Type B pancreatic cell (in vitro differentiated cells): ENCODE results near the genes PRR20A and PRR20B.

GRCh38 chr13:57140634-57141135 lies at the start of gene PRR20A:
Gene PRR20A, plus strand, starts transcription at chr13:57140918.
- PRO-cap: no peak

DNA sequence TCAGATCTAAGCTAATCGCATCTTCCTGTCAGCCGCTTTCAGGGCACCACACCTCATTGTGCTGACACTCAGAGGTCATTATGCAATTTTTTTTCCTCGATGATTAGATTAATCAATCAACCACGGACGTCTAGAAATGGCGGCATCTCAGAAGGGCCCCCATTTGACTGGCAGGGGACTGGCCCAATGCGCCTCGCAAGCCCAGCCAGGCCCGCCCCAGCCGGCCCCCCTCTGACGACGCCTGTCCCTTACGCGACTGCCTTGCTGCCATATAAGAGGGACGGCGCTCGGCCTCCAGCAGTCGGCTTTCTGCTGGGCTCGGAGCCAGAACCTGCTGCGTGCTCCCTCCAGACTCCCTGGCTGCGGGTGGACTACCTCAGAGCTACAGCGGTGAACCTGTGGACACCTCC lies at the start of gene PRR20B:
TSS of gene PRR20B (plus strand) at position 270 of the 410 bp plus-strand sequence.
- PRO-cap: no peak

DNA sequence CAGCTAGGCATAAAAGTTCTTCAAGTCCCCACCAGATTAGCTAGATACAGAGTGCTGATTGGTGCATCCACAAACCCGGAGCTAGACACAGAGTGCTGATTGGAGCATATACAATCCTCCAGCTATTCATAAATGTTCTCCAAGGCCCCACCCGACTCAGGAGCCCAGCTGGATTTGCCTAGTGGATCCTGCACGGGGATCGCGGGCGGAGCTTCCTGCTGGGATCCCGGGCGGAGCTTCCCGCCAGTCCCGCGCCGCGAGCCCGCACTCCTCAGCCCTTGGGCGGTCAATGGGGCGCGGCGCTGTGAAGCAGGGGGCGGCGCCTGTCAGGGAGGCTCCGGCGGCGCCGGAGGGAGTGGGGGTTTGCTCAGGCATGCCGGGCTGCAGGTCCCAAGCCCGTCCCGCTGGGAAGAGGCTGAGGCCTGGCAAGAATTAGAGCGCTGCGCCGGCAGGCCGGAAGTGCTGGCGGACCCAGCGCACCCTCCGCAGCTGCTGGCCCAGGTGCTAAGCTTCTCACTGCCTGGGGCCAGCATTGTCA lies 119.4 kb downstream of the PRR20E start:
- PRO-cap: unidirectional peak, plus-strand start at position 414 of the sequence

GRCh38 chr13:57786982-57787700 lies 155.6 kb downstream of the PCDH17 start:
- PRO-cap: no peak

DNA sequence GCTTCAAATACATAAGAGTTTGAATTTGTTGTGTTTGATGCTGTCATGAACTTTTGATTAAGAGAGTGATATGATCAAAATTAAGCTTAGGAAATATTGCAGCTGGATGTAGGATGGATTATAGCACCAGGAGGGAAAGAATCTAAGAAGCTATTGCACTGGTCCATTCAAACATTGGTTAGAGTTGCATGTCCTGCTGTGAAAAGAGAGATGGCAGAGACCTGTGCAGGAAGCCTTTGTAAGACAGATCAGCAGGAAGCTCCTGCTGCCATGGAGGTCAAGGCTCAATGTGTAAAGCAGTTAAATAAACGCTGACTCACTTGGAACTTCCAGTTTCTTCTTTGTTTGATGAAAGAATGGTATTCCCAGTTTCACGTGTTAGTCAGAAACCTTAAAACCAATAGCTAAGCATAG lies 175.3 kb downstream of the TDRD3 start:
- PRO-cap: no peak

DNA sequence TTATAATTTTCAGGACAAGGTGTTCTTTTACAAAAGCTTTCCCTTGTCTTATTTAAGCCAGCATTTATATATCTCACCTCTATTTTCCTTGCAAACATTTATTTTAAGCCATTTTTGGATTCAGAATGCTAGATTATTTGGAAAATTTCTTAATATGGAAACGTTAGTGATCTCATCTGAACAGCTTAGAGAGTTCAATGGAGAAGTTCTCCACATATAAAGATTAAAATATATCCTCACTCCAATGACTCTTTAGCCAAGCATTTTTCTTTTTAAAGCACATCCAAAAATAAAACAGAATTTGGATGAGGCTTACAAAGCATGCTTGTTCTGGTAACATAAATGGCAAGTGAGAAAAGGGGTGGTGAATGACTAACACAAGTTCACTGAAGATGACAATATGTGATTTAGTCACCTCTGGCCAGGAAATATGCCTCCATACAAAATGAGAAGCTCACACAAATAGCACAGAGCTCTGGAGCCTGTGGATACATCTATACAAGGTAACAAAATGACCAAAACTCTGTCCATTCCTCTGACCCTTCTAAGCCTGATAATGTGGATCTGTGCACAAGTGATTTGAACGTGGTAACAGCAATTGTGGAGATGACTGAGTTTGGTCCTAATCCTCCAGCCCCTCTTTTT lies 253.0 kb downstream of the PCDH20 start:
- PRO-cap: no peak

GRCh38 chr13:62512125-62512612 lies 1096.5 kb upstream of the PCDH20 start:
- PRO-cap: no peak

- PRO-cap: no peak
Observed at GRCh38 chr13:63278946-63279145, 467.7 kb upstream of the ENSG00000237378 start.

- PRO-cap: no peak
Observed at GRCh38 chr13:66994994-66995156, 235.3 kb downstream of the PCDH9 start.

GRCh38 chr13:67069365-67069719 lies 160.8 kb downstream of the PCDH9 start:
- PRO-cap: no peak

- PRO-cap: no peak
Observed at GRCh38 chr13:67686209-67686408, 456.0 kb upstream of the PCDH9 start.

- PRO-cap: no peak
Observed at GRCh38 chr13:69595132-69595691, 513.0 kb downstream of the KLHL1 start.

DNA sequence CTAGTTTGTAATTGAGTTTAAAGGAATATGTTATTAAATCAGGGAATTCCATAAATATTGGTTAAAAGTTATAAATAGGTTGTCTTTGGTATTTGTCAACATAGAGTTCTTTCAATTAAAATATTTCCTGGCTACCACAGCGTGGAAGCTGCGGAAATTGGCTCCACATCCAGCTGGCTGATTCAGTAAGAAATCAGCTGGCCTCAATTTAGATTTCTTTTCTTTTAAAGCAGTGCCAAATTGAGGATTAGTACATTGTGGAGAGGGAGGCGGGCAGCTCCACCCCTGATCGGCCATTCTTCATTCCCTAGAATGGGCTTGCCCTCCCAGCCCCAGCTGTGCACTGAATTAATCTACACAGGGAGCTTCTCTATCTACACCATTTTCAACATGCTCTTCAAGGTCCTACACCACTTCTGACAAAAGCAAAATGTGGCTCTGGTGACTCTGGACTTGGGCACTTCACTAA lies 624.8 kb downstream of the DACH1 start:
- PRO-cap: no peak

DNA sequence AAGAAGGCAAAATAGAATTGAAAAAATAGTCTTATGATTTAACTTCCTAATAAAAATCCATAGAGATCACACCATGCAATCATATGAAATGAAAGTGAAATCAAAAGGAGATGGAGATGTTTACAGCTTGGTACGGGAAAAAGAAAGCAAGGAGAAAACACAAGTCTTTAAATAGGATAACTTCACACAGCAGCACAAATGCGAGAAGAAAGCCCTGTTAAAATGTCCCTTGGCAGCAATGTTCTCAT lies 488.0 kb downstream of the DACH1 start:
- PRO-cap: no peak

DNA sequence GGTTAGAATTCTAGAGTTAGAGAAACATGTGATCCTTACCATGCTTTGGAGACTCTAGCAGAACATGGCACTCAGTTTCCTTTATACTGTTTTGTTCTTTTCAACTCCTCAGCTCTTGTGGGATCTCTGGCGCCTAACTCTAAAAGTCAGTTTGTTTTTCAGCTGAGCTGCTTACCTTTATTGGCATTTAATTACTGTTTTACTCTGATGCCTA lies 87.5 kb upstream of the KLF5 start:
- PRO-cap: no peak

DNA sequence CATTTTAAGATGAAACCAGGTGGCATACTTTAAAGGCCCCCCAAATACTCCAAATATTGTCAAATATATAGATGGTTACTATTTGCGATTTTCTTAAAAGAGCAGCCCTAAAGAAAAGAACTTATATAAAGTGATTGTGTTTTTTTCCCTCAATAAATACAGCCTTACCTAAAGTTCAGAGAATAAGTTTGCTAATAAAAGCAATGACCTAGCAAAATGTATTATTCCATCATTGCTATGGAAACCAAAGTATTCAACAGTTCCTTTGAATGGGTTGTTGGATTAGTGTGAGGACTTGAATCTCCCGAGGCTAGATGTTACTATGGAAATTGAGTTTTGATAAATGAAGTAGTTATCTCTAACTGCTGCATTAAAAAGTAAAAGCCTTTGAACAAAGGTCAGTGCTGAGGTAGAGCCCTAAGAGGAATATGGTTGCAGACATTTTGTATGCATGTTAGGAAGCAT lies 6.1 kb downstream of the KLF5 start:
- PRO-cap: unidirectional peak, plus-strand start at position 401 of the sequence

- PRO-cap: no peak
Observed at GRCh38 chr13:73221416-73221825, 162.6 kb downstream of the KLF5 start.

- PRO-cap: no peak
Observed at GRCh38 chr13:74132061-74132655, 1073.4 kb downstream of the KLF5 start.

- PRO-cap: no peak
Observed at GRCh38 chr13:74162201-74162668, 1103.4 kb downstream of the KLF5 start.

- PRO-cap: no peak
Observed at GRCh38 chr13:74168041-74168401, 1109.2 kb downstream of the KLF5 start.